SUDHL5 (cell line): ENCODE measurements around the gene POMT2.

DNA sequence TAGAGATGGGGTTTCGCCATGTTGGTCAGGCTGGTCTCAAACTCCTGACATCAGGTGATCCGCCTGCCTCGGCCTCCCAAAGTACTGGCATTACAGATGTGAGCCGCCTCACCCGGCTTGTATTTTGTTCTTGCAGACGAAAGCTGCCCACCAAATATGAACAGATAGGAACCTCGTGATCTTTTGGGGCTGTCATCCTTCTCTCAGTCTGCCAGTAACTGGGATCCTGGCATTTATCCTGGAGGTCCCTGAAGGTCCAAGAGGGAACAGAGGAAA, 68.6 kb downstream of the IRF2BPL start:
- PRO-cap = no peak

DNA sequence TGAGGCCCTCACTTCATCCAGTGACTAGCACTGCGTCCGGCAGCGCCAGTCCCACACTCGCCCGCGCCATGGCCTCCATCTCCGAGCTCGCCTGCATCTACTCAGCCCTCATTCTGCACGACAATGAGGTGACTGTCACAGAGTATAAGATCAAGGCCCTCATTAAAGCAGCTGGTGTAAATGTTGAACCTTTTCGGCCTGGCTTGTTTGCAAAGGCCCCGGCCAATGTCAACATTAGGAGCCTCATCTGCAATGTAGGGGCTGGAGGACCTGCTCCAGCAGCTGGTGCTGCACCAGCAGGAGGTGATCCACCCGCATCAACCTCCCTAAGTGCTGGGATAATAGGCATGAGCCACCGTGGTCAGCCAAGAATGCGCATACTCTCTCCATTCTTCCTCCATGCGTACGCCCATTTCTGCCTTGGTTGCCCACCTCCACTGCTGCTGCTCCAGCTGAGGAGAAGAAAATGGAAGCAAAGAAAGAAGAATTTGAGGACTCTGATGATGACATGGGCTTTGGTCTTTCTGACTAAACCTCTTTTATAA, 59.8 kb downstream of the IRF2BPL start:
- PRO-cap = no peak

GRCh38 chr14:77033741-77035006, 5.7 kb upstream of the IRF2BPL start:
- PRO-cap = bidirectional peak, plus-strand start at chr14:77034040, minus-strand start at chr14:77034013

- PRO-cap = no peak
Observed at GRCh38 chr14:77139331-77140306, 2.0 kb downstream of the ZDHHC22 start.

DNA sequence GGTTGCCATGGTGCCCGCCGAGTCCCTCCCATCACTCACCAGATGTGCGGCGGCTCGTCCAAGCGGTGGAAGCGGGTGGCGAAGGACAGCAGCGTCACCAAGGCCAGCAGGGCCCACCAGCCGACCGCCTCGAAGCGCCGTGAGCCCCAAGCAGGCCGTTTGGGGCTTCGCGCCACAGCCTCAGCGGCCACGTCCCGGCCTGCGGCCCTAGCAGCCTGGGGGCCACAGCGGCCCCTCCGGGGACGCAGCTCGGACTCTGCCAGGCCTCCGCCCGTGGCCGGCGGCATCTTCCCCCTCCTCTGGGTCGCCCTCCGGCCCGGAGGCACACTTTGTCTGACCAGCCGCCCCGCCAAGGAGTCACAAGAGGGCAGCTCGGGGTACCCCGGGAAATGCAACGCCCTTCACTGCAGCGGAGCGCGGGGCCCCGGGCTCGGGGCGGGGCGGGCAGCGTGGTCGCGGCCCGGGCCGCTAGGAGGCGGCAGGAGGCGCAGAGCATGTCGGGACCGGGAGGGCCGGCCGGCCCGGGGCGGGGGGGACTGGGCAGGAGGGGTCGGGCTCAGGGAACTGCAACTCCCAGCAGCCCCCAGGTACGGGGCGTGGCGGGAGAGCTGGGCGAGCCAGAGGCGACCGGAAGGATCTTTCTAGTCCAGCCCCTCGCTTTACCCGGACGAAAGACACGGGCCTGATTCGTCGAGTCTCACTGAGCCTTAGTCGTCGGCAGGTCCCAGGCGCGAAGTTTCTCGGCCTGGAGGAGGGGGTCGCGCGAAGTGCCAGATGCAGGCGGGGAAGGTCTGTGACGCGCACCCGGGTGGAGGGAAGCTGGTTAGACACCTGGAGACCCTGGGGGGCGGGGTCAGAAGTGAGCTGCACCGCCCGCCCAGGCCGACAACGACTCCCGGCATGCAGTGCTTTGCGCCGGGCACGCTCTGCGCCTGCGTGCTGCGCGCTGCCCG, at the start of gene POMT2:
Gene POMT2 (minus strand): TSS at position 489 of the 953 bp plus-strand sequence.
- PRO-cap = bidirectional peak, plus-strand start at position 41 of the sequence, minus-strand start outside the sequence; bidirectional peak, plus-strand start at position 642 of the sequence, minus-strand start at position 406 of the sequence; bidirectional peak, plus-strand start outside the sequence, minus-strand start at position 912 of the sequence

DNA sequence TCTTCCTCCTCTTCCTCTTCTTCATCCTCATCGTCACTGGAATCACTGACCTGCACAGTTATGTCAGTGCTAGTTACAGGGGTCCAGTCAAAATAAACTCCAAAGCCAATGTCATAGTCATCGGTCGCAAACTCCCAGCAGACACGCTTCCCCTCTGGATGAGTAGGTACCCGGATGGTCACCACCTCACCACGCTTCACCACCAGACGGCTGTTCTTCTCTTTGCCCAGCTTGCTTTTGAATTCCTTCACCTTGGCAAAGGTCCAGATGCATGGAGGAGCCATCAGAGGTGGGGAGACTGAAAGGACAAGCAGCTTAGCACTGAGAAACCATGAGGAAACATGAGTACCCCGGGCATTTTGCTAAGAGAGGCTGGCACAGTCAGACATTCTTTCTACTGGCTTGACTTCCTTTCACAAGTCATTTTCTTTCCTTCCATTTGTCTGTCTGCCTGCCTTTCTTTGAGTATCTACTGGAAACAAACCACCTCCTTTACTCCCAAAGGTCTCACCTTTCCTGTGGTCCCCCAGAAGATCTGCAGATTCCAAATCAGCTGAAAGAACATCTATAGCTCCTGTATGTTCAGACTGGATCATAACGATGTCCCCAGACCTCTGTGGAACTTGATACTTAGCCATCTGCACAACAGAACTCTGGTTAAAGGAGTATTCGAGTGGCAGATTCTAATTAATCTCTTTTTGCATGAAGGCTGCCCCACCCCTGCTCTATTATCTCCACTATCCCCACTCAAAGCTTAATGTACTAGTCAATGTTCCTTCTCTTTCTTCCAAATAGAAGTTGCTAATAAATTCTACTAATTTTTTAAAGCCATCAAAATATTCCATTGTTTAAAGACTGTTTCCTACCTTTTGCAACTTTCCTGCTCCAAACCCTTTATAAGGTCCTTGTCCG, 22.6 kb downstream of the GSTZ1 start:
- PRO-cap = no peak

- PRO-cap = no peak
Observed at GRCh38 chr14:77641075-77641524, 24.7 kb upstream of the SPTLC2 start.

DNA sequence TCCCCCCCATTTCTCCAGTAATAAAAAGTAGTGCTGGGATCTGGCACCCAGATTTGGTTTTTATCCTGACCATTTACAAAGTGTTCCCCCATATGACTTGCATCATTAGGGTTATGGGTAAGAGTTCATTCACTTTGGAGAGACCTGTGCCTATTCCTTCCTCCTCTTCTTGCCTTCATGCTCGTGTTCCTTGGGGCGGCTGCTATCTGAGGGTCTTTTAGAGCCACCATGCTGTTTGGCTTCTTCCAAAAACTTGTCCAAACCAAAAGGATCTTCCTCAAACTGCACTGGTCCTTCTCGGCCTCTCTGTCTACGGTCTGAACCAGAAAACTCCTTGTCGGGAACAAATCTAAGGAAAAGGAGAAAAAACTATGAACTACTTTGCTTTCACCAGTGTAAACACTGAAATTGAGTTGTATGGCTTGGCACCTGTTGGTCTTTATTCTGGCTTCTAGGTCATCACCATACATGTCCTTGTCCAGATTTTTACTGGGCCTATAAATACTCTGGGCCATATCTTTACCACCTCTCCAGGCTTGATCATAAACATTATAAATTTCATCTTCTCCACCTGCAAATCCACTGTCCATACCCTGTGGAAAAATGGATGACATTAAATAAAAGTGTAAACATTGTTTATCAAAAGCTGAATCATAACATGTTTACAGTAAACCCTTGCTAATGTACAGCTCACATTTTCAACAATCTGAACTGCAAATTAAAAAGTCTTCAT, 10.2 kb downstream of the SLIRP start:
- PRO-cap = no peak

DNA sequence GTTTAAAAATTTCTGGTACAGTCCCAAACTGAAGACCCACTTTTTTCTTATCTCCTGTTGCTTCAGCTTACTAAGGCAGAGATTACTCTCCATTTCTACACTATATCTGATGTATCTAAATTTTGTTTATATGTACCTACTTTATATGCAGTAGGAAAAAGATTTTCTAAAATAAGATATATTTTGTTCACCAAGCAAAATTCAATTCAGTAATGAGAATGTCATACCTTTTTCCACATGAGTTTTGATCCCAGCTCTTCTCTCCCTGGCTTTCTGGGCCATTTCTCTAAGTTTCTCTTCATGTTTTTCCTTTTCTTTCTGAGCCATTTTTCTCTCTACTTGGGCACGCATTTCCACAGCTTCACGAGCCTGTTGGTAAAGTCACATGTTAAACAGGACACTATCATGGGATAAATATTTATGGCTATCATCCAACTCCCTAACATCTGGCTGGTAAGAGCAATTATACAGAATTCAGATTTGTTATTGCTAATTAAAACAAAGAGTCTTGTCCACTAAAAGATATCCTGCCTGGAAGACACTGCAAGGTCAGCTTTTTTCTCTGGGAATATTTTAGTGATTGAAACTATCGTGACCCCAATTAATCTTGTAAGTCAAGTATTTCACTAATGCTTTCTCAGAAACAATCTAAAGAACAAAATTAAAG, 23.0 kb downstream of the SLIRP start:
- PRO-cap = no peak

DNA sequence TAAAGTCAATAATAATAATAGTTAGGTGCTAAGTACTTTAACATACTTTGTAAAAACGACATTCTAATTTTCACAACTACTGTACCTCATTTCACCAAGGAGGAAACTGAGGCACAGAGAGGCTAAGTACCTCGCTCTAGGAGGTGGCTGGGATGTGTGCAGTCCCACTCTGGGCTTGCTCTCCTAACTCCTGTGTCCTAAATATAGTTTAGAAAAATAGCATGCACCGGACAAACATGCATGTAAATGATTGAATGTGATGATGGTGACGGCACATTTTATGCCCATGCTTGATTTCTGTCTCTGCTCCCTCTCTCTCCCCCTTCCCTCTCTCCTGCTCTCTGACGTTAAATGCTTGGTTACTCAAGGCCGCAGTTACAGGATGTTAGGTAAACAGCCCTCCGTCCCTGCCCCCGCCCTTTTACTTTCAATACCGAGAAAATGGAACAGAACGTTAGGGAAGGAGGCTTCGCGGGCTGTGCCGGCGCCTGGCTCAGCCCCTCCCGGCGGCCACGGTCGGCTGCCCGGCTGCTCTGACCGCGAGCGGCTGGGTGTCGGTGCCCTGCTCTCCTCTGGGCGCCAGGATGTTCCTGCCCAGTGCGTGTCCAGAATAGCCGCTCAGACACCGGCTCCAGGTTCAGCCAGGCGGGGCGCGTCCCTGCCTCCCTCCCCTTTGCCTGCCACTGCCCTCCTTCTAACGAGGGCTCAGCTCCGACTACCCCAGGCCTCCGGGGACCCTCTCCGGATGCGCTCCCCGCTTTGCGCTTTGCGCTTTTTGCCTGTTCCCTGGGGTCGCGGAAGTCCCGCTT, 165.9 kb downstream of the ADCK1 start:
- PRO-cap = no peak

GRCh38 chr14:79861340-79862544, 349.6 kb downstream of the DIO2 start:
- PRO-cap = no peak

GRCh38 chr14:81166118-81166545, 54.6 kb downstream of the GTF2A1 start:
- PRO-cap = no peak

DNA sequence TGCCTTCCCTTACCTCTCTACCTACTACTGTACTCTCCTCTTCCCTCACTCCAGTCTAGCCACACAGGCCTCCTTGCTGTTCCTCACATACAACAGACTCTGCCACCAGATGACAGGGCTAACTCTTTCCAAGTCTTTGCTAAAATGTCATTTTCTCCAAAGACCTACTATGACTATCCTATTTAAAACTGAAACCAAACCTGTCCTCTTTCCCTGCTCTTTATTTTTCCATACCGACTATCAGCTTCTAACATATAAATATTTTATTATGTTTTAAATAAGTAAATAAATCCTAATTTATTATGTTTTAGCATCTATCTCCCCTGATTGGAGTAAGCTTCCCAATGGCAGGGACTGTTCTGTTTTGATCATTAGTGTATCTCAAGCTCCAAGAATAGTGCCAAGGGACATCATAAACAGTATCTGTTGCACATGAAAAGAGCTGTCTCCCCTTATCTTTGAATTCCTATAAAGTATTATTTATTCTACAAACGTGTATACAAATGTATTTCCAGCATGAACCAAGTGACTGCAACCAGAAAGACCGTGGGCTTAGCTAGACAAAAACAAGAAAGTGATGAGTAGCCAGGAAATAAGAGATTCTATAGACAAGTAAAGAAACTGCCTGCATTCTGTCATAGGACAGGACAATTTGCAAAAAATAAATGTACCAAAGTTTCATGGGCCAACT, 37.8 kb downstream of the GTF2A1 start:
- PRO-cap = no peak

DNA sequence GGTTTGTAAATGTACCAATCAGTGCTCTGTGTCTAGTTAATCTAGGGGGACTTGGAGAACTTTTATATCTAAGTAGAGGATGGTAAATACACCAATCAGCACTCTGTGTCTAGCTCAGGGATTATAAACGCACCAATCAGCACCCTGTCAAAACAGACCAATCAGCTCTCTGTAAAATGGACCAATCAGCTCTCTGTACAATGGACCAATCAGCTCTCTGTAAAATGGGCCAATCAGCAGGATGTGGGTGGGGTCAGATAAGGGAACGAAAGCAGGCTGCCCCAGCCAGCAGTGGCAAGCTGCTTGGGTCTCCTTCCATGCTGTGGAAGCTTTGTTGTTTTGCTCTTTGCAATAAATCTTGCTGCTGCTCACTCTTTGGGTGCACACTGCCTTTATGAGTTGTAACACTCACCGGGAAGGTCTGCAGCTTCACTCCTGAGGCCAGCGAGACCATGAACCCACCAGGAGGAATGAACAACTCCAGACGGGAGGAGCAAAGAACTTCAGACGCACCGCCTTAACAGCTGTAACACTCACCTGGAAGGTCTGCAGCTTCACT, 16.2 kb upstream of the GTF2A1 start:
- PRO-cap = no peak

GRCh38 chr14:81311040-81311576, 89.0 kb downstream of the STON2 start:
- PRO-cap = no peak

DNA sequence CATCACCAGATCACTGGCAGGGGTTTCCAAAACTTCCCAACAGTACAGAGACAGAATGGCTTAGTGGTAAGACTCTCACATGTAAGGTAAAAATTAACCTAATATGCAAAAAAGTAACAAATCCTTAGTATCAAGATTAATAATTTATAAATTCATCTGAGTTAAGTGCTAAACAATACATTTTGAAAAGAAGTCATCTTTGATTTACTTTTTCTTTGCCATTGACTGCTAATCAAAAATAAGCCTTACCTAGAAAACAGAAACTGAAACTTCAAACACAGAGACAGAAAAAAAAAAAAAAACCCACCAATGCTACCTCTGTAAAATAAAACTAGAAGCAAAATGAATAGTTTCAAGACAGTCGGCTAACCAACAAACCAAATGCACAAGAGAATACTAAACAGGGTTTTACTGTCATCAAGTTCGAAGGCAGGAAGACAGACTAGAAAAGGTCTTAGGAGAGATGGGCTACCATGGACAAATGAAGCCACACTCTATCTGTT, 59.6 kb downstream of the SEL1L start:
- PRO-cap = no peak

DNA sequence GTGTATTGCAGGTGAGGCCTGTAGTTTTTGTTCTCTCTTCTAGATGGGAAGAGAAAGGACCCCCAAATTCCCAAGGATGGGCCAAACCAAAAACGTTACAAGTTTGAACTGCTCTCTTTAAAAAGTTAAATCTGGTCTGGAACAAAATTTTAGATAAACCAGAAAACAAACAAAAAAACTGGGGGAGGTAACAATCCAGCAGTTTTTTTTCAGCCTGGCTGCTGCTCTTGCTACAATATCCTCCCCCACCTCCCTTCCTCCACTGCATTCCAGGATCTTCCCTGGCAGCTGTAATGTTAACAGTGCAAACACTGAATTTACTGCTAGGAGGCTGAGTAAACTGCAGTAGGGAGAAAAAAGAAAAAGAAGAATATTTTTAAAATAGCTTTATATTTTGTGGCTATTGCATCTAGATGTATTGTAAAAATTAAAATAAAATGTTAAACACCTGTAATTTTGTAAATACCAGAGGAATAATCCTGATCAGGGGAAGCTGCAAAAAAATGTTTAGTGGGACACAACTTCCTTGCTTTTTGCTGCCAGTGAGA, 16.3 kb downstream of the SEL1L start:
- PRO-cap = no peak

- PRO-cap = no peak
Observed at GRCh38 chr14:81534388-81534614, 648 bp upstream of the SEL1L start.

DNA sequence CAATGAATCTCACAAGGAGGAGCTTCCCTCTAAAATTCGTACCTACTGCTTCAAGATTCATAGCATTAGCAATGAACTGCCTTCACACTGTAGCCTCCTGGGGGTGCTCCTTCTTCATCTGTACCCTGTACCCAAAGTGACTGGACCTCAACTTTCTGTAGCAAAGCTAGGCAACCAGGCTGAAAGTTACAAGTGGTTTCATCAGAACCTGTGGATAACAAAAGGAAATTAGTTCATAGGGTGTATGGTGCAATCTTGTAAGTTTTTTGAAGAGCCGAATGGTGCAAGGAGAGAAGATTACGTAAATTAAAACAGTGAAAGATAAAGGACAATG, 1541.7 kb upstream of the FLRT2 start:
- PRO-cap = no peak

DNA sequence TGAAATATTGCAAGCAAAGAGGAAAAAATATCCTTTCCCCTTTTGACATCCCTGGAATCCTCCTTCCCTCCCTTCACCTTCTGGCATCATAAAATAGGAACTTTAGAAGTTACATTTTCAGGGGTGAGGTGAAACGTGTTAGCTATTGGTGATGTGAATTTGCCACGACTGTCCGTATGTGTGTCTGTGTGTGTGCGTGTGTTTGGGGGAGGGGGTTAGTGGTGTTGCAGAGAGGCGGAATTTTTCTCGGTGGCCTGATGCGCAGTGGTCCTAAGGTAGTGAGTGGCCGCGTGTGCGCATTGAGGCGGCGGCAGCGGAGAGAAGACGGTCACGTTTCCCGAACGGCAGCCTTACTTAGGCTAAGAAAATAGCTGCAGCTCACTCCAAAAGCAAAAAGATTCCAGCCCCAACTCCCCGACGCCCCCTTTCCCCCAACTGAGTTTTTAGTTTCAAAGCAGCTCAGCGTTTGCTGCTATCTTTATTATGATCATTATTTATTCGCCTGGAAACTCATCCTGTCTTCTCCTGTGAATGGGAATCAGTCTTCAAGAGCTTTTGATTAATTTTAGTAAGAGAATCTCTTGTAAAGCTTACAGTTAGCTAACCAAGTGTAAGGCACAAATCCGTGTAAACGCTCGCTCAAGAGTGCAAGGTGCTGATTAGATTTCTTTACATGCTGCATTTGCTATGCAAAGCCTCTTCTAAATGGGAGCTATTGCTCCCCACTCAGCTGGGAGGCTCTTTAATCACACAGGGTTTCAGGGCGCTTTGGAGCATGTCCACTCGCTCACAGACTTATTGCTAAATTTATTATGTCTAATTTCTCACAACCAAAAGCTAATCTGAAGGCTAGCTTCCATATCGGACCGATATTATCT, 4.7 kb downstream of the FLRT2 start:
- PRO-cap = no peak